ENCODE data around the genes MARF1, NDE1, CEP20 and NPIPA7.

DNA sequence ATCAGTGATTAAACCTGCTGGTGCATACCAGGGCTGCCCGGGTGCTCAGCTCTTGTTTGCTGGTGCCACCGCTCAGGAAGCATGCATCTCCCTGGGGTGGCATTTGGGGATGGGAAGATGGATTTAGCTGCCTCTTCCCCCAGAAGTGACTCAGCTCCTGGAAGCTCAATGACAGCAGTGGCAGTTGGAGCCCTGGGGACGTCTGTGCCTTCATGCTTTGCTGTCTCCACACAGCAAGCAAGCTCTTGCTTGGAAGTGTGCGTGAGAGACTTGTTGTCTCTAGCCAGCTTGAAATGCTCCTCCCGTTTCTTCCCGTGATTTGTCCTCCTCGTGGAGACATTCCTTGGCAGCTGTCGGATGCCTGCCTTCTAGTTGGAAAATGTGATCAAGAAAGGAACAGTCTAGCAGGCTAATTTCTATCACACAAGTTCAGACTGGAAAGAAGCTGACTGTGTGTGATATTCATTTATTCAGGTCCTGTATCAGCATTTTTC, 73.0 kb downstream of the BMERB1 start:
- PRO-cap = no peak
CAGE:
- cytosol, long polyA plus RNA = no peak
- long polyA plus RNA = no peak
- nucleus, long polyA plus RNA = no peak

DNA sequence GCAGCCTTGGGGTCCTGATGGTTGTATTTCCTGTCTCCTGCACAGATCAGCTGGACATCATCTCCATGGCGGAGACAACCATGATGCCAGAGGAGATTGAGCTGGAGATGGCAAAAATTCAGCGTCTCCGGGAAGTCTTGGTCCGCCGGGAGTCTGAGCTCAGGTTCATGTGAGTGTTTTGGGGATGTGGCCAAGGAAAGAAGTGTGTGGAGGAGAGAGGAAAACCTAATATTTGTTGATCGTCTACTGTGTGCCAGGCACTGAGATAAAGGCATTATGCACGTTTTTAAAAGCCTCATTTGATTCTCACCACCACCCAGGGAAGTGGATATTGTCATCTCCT, 80.8 kb downstream of the BMERB1 start:
- PRO-cap = no peak
CAGE:
- cytosol, long polyA plus RNA = no peak
- long polyA plus RNA = no peak
- nucleus, long polyA plus RNA = no peak

GRCh38 chr16:15641901-15642930, 738 bp downstream of the MARF1 start:
- PRO-cap = no peak
CAGE:
- cytosol, long polyA plus RNA = no peak
- long polyA plus RNA = start-site peak on the minus strand at chr16:15642488-15642636, 44 and 57 reads in 2 replicates
- nucleus, long polyA plus RNA = no peak

DNA sequence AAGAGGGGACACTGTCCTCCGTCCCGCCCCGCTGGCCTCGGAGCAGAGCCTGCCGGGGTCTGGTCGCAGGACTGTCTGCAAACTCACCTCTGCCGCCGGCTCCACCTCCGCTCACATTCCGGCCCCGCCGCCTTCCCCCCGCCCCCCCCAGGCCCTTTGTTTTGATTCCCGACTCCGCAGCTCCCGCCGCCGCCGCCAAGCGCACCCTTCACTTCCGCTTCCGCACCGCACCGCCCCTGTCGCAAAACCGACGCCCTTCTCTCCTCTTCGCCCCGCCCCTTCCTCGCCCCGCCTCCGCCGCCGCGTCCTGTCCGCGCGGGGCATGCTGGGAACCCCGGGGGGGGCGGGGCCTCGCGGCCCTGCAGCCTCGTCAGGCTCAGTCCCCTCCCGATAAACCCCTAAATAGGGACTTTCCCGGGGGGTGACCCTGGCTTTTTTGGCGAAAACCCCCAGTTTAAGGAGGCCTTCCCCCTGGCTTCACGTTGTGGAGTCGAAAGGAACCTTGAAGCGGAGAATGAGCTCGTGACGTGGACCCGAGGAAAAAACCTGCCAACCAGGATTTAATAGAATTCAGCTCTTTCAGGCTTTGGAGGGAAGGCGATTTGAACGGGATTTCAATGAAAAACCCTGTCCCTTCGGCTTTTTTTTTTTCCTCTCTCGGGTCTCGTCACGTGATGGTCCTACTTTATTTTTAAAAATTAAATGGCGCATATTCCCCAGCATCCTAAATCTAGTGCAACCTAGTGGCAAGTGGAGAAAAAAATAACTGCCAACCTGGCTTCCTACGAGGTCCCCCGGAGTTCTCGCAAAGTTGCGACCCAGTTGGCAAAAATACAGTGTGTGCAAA, at the start of gene MARF1:
Gene MARF1 (minus strand): TSS at position 224 of the 847 bp plus-strand sequence.
- PRO-cap = bidirectional peak, plus-strand start at position 336 of the sequence, minus-strand start at position 113 of the sequence
CAGE:
- cytosol, long polyA plus RNA = no peak
- long polyA plus RNA = start-site peak on the minus strand centred at position 123 of the sequence, 36 bp wide, 279 and 972 reads in 2 replicates
- nucleus, long polyA plus RNA = start-site peak on the minus strand centred at position 169 of the sequence, 135 bp wide, 99 and 55 reads in 2 replicates

DNA sequence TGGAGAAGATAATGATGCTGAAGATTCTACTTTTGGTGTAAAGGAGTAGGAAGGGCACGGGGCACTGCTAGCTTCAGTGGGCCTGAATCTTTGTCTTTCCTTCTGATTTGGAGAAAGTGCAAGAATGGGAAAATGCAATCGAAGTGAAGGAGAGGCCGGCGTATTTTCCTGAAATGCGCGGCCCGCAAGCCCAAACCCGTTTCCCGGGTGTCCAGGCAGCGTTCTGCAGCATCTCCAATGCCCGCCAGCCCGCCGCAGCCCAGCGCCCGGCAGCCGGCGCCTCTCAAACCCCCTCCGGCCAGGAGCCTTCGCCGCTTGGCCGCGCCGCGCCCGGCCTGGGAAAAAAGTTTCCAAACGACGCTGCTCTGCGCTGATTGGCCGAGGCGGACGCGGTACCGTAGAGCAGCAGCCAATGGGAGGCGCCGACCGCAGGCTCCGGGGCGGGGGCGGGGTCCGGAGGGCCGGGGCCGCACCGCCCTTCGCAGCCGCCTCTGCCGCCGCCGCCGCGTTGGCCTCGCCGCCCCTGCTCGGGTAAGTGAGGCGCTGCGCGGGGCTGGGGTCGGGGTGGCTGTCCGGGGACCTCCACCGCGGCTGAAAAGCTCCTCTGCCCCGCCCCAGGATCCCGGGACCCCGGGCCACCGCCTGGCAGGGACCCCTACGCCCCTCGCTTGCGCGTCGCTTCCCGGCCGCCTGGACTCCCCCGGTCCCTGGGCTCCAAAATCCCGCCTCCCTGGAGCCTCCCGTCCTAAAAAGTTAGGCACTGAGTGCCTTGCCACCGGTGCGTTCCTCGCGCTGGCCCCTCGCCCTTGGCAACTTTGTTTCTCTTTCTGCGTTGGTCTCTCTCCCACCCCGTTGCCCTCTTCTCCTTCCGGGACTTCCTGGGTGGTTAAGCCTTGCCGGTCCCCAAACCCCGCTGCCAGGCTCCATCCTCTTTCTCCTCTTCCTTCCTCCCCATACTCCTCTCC, at the start of gene NDE1:
Gene NDE1 (plus strand): TSS at position 482 of the 965 bp plus-strand sequence.
- PRO-cap = bidirectional peak, plus-strand start at position 499 of the sequence, minus-strand start at position 302 of the sequence
CAGE:
- cytosol, long polyA plus RNA = no peak
- long polyA plus RNA = no peak
- nucleus, long polyA plus RNA = no peak

GRCh38 chr16:15653269-15653744, 3.3 kb downstream of the NDE1 start:
- PRO-cap = no peak
CAGE:
- cytosol, long polyA plus RNA = no peak
- long polyA plus RNA = no peak
- nucleus, long polyA plus RNA = no peak

GRCh38 chr16:15745074-15745497, 95.0 kb downstream of the NDE1 start:
- PRO-cap = no peak
CAGE:
- cytosol, long polyA plus RNA = no peak
- long polyA plus RNA = no peak
- nucleus, long polyA plus RNA = no peak

GRCh38 chr16:15810512-15810891, 46.3 kb downstream of the MYH11 start:
- PRO-cap = no peak
CAGE:
- cytosol, long polyA plus RNA = no peak
- long polyA plus RNA = no peak
- nucleus, long polyA plus RNA = no peak

GRCh38 chr16:15885620-15886358, 2.6 kb downstream of the CEP20 start:
- PRO-cap = no peak
CAGE:
- cytosol, long polyA plus RNA = no peak
- long polyA plus RNA = no peak
- nucleus, long polyA plus RNA = no peak

DNA sequence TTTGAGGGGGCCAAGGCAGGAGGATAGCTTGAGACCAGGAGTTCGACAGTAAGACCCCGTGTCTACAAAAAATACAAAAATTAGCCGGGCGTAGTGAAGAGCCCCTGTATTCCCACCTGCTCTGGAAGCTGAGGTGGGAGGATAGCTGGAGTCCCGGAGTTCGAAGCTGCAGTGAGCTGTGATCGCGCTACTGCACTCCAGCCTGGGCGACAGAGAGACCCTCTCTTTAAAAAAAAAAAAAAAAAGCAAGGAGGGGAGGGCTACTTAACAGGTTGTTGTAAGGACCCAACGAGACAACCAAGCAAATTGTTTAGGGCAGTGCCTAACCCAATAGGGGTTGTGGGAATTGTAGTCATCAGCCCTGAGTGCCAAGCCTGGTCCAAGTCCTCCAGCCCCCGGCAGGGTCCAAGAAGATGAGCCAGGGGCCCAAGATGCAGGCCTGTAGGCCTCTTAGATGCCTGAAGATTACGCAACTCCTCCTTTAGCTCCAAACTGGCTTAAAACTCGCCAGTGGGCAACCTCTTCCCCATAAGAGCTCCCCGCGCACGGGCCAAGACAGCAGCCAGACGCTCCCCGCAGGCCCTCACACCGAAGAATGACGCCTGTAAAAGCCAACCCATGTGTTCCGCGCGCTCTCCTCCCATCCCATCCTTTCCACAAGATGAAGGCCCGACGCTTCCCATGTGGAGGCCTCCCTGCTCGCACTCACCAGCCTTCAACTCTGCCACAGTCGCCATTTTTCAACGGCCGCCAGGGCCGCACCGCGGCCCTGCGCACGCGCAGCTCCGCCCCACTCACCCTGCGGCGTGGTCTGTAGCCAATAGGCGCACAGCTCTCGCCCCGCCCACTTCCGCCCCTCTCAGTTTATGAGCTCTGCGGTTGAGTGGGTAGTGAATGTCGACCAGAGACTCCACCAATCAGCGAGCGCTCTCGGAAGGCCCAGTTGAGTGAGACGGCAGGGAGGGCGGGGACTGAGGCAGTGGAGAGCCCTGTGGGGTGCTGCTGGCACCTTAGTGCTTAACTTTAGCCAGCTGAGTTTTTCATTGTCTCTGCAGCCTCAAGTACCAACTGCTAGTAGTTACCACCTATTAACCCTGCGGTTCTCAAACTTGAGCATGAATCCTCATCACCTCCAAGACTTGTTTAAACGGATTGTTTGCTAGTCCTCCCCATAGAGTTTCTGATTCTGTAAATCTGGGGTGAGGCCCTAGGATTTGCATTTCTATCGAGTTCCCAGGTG, at the start of gene CEP20:
Gene CEP20 (minus strand): TSS at position 755 of the 1,240 bp plus-strand sequence.
- PRO-cap = bidirectional peak, plus-strand start at position 950 of the sequence, minus-strand start at position 724 of the sequence
CAGE:
- cytosol, long polyA plus RNA = start-site peak on the minus strand centred at position 742 of the sequence, 15 bp wide, 258 and 49 reads in 2 replicates
- long polyA plus RNA = start-site peak on the minus strand centred at position 750 of the sequence, 21 bp wide, 469 and 281 reads in 2 replicates
- nucleus, long polyA plus RNA = start-site peak on the minus strand centred at position 749 of the sequence, 20 bp wide, 195 and 53 reads in 2 replicates

GRCh38 chr16:15948748-15949013, 735 bp upstream of the ABCC1 start:
- PRO-cap = no peak
CAGE:
- cytosol, long polyA plus RNA = no peak
- long polyA plus RNA = no peak
- nucleus, long polyA plus RNA = no peak

DNA sequence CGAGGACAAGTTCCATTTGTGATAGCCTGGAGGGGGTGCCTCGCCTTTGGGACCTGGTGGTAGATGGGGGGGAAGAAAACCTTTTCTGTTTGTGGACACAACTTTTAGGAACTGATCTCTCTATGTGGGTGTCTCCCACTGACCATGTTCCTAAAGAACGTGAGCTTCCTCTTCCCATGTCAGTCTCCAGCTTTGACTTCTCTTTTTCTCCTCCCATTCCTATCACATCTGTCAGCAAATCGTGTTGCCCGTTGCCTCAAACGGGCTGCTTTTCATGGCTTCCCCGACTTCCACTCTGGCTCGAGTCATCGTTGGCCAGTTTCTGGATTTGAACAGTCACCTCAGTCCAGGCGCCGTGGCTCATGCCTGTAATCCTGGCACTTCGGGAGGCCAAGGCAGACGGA, 5.3 kb downstream of the ABCC1 start:
- PRO-cap = no peak
CAGE:
- cytosol, long polyA plus RNA = no peak
- long polyA plus RNA = no peak
- nucleus, long polyA plus RNA = no peak

- PRO-cap = no peak
CAGE:
- cytosol, long polyA plus RNA = no peak
- long polyA plus RNA = no peak
- nucleus, long polyA plus RNA = no peak
Observed at GRCh38 chr16:15958595-15959265, 9.3 kb downstream of the ABCC1 start.

- PRO-cap = no peak
CAGE:
- cytosol, long polyA plus RNA = no peak
- long polyA plus RNA = no peak
- nucleus, long polyA plus RNA = no peak
Observed at GRCh38 chr16:16014377-16015219, 65.2 kb downstream of the ABCC1 start.

DNA sequence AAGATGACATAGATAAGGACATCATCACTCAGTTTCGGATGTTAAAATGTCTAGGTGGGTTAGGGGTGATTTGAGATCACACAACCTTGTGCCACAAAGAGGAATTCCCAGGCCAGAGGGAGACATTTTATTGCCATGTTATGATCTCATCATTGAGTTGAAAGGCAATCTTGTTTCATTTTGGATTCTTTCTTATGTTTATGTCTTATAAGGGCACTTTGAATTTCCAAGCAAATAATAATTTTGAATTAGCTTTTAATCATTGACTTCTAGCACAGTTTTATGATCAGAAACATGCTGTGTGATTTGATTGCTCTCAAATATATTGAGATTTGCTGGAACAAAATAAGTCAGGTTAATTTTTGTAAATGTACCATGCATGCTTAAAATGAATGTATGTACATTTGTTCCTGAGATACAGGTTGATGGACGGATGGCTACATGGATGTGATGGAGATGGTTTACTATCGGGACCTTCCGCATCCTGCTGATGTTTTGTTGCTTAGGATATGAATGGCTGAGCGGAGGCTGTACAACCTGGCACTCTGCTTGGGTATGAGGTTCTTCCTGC, at the start of gene NPIPA7:
Gene NPIPA7 (plus strand): TSS at position 386 of the 571 bp plus-strand sequence.
- PRO-cap = no peak
CAGE:
- cytosol, long polyA plus RNA = no peak
- long polyA plus RNA = no peak
- nucleus, long polyA plus RNA = no peak

DNA sequence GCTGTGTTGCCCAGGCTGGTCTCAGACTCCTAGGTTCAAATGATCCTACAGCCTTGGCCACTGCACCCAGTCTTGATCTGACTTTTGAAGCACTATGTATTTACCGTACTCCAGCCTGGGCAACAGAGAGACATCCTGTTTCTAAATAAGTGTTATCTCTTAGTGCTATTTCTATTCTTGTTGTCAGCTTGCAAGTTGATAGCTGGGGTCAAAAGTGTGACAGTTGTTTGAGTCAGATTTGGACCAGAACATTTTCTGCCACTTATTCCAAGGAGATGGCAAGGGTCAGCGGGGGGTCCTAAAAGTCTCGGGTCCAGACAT, 486.5 kb downstream of the NPIPA7 start:
- PRO-cap = no peak
CAGE:
- cytosol, long polyA plus RNA = no peak
- long polyA plus RNA = no peak
- nucleus, long polyA plus RNA = no peak

DNA sequence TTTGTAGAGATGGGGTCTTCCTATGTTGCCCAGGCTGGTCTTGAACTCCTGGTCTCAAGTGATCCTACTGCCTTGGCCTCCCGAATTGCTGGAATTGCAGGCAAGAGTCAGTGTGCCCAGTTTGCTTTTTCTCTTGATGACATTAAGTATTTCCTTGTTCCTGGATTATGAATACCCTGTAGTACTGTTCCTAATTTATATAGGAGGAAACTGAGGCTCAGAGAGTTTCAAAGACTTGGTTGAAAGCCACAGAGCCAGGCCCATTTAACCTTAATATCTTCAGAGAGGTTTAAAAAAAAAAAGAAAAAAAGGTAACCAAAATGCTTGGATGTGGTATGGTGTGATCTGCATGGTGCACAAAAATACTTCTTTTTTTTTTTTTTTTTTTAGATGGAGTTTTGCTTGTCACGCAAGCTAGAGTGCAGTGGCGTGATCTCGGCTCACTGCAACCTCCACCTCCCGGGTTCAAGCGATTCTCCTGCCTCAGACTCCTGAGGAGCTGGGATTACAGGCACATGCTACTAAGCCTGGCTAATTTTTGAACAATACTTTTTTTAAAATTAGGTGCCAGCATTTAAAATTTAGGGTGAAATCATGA, 101.9 kb downstream of the XYLT1 start:
- PRO-cap = no peak
CAGE:
- cytosol, long polyA plus RNA = no peak
- long polyA plus RNA = no peak
- nucleus, long polyA plus RNA = no peak

DNA sequence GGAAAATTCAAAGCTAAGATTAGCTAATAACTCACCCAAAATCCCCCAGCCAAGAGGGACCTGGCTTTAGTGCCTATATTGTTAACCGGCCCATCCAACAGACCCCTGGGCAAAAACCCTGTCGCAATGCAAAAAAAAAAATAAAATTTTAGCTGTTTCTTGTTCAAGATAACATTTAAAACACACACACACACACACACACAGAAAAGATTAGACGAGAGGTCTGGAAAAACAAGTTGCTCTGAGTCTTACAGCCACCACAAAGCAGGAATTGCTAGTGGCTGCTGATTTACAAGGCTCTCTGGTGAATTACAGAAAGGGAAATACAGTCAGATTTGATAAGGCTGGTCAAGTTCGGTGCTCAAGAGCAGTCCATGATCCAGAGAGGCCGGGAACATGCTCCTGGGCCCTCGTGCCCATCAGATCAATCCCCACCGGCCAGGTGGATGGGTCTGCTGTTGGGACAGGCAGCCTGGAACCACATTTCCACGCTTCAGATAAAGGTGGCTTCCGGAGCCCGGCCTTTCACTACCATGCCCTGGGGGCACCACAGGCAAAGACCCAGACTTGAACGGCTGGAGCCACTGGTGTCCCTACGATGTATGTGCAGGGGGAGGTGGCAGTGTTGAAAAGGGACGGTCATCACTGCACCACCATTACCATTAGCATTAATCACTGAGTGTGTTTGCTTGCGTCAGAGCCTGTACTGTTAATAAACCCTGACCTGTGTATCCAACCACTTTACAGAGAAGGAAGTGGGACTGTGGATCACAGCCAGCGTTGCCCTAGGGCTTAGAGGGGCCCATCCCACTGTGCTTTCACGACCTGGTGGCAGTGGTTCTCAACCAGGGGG, 95.2 kb downstream of the XYLT1 start:
- PRO-cap = no peak
CAGE:
- cytosol, long polyA plus RNA = no peak
- long polyA plus RNA = no peak
- nucleus, long polyA plus RNA = no peak

DNA sequence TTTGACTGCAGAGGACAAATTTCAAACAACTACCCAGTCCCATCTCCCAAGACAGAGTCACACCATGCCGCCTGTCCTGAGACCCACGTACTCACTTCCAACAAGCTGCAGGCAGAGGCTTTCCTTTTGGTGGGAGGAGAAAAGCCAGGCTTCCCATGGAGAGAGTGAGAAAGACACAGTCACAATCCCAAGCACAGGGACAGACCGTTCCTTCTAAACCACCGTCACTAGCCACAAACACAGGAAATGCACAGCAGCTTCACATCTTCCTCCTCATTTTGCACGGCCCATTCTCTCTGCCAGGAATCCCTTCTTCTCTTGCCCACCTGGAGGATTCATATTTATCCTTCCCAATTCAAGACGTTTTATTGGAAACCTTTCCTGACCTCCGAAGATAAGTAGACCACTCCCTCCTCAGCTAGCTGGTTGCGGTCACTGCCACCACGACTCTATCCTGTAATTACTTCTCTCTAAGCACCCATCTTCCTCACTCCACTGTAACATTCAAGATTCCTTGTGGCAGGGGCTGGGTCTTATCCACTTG, 87.7 kb downstream of the XYLT1 start:
- PRO-cap = no peak
CAGE:
- cytosol, long polyA plus RNA = no peak
- long polyA plus RNA = no peak
- nucleus, long polyA plus RNA = no peak

DNA sequence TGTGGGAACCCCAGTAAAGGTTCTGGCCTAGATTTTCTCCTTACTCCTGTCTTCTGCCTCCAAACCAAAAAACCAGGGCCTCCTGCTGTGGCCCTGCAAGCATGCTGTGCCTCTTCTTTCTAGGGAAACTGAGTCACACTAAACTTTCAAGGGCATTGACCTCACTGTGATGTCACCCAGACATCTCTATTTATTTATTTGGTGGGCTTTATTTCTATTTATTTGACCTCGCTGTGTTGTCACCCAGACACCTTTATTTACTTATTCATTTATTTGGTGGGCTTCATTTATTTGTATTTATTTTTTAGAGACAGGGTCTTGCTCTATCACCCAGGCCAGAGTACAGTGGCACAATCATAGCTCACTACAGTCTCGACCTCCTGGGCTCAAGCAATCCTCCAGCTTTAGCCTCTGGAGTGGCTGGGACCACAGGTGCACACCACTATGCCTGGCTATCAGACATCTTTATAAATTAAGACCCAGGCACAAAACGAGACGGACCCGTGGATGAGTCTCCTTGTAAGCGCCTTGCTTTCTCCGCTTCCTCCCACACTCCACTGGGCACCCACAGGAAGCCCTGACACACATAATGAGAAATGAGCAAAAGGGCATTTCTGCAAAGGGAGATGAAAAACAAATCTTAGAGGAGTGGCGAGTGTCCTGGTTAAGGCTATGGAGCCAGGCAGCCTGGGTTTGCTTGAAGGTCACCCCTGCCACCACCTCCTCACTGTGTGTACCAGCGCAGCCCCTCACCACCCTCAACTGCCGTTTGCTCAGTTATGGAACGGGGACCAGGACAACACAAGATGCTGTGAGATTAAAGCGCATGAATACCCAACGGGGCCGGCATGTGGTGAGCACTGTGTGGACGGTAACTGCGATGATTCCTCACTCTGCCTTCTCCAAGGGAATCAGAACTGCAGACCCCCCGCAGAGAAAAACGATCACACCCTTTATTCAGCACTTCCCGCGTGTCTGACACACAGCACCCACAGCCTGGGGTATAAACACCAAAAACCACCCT, 56.4 kb downstream of the XYLT1 start:
- PRO-cap = no peak
CAGE:
- cytosol, long polyA plus RNA = no peak
- long polyA plus RNA = no peak
- nucleus, long polyA plus RNA = no peak